H7 (cell line): ENCODE data around the genes JUP, P3H4, C17orf113, KCNH4, COASY, EZH1 and RAMP2.

- RAMPAGE, long total RNA: no peak
Observed at GRCh38 chr17:41737995-41738822, 3.8 kb upstream of the HAP1 start.

- RAMPAGE, long total RNA: no peak
Observed at GRCh38 chr17:41762794-41763497, 23.6 kb downstream of the JUP start.

GRCh38 chr17:41786329-41787004, at the start of gene JUP:
TSS of gene JUP (minus strand) at chr17:41786711.
- RAMPAGE, long total RNA: no peak

DNA sequence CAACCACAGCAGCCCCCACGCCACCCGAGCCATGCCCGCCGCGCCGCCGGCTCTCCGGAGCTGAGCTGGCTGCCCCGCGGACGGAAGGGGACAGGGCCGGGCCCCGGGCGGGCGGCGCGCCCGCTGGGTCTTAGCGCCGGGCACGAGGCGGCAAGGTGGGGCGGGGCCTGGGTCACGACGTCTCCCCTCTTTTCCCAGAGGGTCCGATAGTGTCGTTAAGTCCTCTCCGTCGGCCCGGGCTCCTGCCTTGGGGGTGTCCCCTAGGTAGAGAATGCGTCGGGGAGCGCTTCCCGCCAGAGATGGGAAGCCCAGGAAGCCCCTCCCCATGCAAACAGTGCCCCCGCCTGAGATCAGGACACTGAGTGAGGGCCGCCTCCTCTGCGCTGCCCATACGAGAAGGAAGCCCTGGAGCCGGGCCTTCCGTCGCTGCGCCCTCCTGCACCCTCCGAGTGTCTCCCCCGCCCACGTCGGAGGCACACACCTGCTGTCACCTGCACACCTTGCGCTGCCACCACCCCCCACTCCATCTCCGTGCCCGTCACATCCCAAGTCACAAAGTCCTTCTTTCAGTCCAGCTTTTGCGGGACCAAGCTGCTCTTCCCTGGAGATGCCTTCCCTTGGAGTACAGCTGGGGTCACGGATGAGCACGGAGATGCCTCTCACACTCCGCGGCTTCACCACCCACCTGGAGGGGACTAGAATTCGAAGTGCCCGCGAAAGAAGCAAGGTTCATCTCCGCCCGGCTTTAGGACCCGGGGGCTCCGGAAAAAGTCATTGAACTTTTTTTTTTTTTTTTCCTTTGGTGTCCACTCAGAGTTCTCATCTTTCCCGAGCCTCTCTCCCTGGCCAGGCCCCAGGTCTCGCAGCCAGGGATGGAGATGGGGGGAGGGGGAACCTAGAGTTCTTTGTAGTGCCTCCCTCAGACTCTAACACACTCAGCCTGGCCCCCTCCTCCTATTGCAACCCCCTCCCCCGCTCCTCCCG, at the start of gene P3H4:
P3H4 (minus strand) TSS at position 67 of the 984 bp plus-strand sequence.
- RAMPAGE, long total RNA: no peak

- RAMPAGE, long total RNA: no peak
Observed at GRCh38 chr17:41871659-41872402, 6.6 kb upstream of the KLHL11 start.

GRCh38 chr17:41959525-41959970, 7.0 kb upstream of the CNP start:
- RAMPAGE, long total RNA: no peak

- RAMPAGE, long total RNA: no peak
Observed at GRCh38 chr17:42050316-42051359, at the start of gene C17orf113. TSS of gene C17orf113 (minus strand) at chr17:42050601.

GRCh38 chr17:42128451-42129019, 5.9 kb downstream of the HSPB9 start:
- RAMPAGE, long total RNA: no peak

- RAMPAGE, long total RNA: no peak
Observed at GRCh38 chr17:42180776-42181159, at the start of gene KCNH4. TSS of gene KCNH4 (minus strand) at chr17:42181142.

DNA sequence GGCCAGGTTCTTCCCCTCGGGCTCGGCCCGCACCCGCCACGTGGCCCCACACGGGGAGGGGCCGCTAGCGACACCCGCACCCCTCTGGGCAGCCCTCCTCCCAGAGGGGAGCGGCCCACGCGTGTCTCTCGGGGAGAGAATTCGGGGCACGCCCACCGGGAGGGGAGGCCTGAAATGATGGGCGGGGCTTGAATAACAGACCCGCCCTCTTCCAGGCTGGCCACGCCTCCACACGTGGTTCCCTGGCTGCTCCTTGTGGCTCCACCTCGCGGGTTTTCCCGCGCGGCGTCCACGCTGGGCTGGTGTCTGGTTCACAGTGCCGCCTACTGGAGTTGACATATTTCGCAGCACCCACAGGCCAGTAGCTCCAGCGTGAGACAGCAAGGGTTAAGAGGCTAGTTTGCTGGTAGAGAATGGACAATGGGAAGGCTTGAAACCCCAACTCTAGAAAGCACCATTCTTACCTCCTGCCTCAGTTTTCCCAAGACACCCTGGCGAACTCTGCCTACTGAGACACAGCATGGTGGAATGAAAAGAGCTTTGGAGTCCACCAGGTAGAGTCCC, 300 bp upstream of the KCNH4 start:
- RAMPAGE, long total RNA: no peak

DNA sequence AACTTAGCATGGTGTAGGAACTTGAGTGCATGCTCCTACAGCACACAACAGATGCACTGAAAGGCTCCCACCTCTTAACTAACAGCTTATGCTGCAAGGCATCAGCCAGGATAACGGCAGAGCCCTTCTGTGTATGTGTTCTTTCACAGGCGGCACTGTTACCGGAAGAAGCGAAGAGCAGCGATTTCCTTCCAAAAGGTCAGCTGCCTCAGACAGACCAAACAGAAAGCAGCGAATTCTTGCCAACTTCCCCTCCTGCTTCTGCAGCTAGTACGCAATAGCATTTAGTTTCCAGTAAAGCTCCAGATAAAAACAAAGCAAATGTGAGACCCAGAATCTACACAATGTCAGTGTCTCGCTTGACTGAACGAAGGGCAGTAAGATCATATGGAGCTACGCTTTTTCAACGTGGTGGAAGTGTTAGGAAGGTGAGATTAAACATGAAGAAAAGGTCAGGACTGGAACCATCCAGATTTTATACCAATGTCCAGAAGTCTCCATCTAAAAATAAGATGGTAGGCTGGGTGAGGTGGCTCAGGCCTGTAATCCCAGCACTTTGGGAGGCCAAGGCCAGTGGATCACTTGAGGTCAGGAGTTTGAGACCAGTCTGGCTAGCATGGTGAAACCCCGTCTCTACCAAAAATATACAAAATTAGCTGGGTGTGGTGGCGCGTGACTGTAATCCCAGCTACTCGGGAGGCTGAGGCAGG, 27.4 kb downstream of the STAT5B start:
- RAMPAGE, long total RNA: no peak

- RAMPAGE, long total RNA: no peak
Observed at GRCh38 chr17:42490316-42490741, 31.7 kb downstream of the ATP6V0A1 start.

DNA sequence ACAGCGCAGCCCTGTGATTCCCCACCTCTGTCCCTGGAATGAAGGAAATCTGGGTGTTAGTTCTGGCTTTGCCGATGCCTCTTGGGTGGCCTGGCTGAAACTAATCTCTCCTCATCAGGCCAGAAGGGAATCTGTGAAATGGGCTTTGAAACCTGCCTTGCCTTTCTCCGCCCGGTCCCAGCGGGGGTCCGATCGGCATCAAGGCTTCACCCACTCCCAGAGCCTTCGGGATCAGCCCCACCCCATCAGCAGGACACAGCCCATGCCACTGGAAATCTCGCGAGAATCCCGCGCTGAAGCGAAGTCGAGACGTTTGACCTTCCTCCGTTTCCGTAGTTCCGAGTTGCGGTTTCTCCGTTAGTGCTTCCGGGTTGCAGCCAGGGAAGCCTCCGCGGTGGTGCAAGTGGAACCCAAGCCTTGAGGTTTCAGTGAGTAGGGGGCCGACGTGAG, at the start of gene COASY:
COASY (plus strand) TSS at position 357 of the 450 bp plus-strand sequence.
- RAMPAGE, long total RNA: no peak

DNA sequence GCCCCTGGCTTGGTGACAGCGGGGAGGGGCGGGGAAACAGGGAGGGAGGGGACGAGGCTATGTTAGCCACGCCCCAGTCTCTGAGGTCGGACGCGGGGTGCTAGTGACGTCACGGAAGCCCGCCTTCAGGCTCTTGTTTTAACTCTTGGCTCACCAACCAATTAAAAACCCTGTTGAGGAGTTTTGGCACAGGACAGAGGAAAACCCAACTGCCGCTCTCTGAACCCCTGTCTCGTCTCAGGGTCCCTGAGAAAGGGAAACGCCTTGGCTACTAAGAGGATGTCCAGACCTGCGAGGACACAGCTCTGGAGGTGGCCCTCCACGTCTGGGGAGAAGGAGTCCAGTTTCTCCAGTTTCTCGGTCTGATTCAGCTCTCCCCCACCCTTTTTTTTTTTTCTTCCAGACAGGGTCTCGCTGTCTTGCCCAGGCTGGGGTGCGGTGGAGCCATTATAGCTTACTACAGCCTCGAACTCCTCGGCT, 450 bp upstream of the PLEKHH3 start:
- RAMPAGE, long total RNA: no peak

DNA sequence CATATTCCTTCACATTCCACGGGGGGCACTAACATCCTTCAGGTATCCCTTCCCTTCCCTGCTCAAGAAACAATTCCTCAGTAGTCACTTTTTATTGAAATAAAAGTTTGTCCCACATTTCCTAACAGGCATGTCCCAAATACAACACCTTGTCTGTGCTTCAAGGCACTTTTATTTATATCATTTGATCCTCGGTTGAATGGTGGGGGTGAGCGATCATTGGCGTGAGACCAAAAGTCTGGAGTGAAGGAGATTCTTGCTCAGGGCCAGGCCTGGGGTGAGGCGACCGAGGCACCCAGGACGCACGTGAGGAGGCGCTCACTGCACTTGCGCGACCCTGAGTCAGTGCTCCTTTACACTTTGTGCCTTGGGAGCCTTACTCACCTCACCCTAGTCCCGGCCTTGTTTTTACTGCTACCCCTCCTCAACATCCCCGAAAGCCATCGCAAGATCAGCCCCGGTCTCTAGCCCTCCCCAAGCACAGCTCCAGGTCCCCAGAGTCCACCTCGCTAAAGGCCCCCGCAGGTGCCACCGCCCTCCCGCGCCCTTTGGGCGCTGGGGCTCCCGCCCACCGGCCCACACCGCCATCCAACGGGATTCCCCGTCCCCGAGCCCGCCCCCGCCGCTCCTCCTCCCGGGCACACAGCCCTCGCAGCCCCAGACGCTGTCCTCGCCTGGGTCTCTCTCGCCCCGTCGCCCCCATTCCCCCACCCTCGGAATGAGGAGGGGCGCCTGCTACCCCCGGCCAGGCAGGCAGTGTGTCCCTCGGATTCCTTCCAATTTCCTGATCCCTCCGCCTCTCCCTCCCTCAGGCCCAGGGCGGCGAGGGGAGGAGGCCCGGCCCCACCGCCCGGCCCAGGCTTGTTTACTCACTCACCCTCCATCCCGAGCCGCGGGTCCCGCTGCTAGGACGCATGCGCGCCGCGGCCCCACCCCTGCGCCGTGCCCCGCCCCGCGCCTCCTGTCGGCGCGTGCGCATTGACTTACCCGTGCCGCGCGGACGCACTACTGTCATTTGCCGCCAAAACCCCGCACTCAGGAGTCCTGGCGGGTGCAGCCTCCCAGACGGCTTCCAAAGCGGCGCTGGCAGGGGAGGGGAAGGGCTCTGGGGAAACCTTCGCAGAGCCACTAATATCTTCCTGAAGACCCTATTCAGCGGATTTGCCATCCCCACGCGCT, at the start of gene EZH1:
EZH1 (minus strand) TSS at position 907 of the 1,179 bp plus-strand sequence.
- RAMPAGE, long total RNA: no peak

DNA sequence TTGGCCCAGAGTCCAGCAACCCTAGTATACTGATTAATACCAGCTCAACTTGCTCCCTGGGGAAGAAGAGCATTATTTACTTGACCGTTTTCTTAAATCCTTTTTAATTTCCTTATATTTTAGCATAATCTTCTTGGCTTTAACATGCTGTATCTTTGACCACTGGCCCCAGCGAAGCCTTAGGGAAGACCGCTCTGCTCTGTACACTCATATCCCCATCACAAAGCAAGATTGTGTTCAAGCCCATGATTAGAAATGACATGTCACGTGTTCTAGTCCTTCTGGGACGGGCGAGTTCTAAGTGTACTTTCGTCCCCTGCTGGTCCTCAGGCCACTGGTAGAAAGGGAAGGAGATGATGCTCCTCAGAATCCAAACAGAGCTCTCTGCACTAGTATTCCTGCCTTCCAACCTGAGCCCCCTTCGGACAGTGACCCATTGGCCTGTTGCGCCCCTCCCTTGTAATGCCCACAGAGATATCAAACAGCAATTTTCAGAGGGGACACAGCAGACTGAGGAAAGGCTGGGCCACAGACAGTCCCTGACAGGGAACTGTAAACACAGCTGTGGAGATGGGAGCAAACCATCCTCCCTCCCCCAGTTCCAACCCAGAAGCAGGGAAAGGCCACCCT, 4.3 kb upstream of the EZH1 start:
- RAMPAGE, long total RNA: no peak

GRCh38 chr17:42749642-42750016, 4.8 kb upstream of the EZH1 start:
- RAMPAGE, long total RNA: no peak

GRCh38 chr17:42760560-42761827, at the start of gene RAMP2:
TSS of gene RAMP2 (plus strand) at chr17:42761227.
- RAMPAGE, long total RNA: start-site peak on the plus strand at chr17:42760823-42760837, 48 reads; start-site peak on the plus strand at chr17:42761001-42761030, 17 reads

DNA sequence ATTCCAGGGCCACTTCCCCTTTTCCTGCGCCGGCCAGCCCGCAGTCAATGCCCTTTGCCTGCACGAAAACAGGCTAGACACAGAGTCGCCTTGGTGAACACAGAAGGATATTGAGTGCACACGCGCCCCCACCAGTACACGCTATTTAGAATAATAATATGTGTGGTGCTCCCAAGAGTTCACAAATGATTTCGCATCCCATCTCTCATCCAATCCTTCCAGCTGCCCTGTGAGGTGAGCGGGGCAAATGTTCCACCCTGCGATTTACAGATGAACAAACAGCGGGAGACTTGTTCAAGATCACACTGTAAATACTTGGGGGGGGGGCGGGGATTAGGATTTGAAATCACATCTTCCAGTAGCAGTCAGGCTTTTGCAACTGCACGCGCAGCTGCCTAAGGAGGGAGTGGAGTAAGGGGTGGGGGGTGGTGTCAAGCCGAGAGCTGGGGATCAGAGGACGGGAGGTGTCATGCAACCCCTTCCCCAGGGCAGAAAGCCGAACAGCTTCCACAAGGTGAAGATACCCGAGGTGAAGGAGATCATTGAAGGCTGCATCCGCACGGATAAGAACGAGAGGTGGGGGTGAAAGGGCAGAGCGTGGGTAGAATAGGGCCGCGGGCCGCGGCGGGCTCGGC, 4.3 kb downstream of the WNK4 start:
- RAMPAGE, long total RNA: no peak

- RAMPAGE, long total RNA: no peak
Observed at GRCh38 chr17:43135402-43135844, 10.3 kb upstream of the BRCA1 start.